Measurements from ENCODE around the gene DNAJB14.

DNA sequence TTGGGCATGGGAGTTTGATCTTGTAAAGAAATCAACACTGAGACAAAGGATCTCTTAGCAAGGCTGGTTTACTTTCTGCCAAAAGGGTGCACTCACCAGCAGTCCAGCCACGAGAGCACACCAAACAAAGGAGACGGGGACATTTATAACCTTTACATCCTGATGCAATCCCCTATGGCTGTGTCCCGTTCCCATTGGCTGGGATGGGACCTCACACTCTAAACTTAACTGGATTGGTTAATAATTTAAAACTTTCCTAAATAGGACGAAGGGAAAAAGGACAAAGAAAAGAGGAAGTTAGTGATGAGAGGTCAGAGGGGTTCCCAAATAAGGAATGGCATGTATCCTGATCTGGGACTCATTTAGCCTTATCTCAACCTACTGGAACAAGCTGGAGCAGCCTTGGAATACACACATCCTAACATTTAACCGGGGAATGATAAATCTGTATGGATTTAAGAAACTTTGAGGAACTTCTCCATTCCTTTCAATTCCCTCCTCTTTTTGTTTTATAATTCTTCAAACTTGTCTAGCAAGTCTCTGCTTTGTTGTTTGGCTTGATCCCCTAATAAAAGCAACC, 18.0 kb downstream of the METAP1 start:
- PRO-cap, result bidirectional peak, plus-strand start at position 362 of the sequence, minus-strand start at position 119 of the sequence
- RAMPAGE, long total RNA, result no peak

- PRO-cap, result no peak
- RAMPAGE, long total RNA, result no peak
Observed at GRCh38 chr4:99142518-99142903, 1.6 kb downstream of the ADH4 start.

- PRO-cap, result no peak
- RAMPAGE, long total RNA, result no peak
Observed at GRCh38 chr4:99307711-99308210, 13.4 kb downstream of the ADH1B start.

- PRO-cap, result no peak
- RAMPAGE, long total RNA, result no peak
Observed at GRCh38 chr4:99349242-99350262, 3.0 kb downstream of the ADH1C start.

DNA sequence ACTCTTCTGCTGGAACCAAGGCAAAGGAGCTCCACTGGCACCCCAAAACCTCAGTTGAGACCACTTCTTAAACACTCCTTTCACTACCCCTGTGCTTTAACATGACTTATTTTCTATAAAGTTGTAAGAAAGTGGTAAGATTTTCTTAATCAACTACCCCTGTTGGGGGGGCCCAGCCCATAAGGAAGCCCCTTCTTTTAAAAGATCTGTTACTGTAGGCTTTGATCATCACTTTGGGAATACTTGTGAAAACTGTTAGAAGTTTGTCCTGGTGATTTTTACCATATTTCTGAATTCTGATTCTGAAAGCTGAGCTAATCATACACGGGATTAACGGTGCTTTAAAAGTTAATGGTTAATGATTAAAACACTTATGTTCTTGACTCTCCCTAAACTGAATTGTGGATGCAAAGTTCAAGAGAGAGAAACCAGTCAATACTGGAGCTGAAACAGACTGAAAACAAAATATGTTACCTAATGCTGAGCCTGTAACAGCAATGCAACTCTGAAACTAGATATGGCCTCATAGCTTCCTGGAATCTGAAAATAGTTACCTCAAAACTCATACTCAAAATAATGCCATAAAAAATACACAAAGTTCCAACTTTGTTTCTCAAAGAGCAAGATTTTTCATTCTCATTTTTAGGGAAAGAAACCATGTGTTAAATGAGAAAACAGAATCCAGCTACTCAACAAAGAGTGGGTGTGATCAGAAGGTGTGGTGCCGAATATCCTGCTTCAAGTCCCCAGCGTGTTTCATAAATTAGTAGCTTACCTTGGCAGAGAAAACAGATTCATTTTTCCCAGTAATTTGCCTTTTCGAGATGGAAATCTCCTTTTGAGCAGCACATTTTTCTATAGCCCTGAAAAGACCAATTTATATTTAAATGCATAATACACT, 31.6 kb downstream of the ADH7 start:
- PRO-cap, result no peak
- RAMPAGE, long total RNA, result no peak

DNA sequence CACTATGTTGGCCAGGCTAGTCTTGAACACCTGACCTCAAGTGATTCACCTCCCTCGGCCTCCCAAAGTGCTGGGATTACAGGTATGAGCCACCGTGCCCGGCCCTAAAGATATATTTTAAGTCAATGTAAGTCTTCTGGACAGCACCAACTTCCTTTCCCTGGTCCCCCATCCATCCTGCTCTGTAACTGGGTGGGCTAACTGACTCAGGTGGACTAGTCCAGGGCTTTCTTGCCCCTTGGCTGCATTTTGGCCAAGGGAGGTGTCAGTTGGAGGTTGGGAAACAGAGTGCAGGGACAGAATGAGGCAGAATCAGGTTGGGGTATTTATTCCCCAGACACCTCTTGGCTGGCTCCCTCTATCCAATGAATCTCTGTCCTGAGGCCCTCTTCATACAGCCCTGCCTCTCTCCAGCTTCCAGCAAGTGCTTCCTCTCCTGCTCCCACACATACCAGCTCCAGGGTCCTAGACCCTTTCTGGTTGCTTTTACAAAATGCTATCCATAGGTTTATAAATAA, 25.6 kb upstream of the ADH7 start:
- PRO-cap, result no peak
- RAMPAGE, long total RNA, result no peak

DNA sequence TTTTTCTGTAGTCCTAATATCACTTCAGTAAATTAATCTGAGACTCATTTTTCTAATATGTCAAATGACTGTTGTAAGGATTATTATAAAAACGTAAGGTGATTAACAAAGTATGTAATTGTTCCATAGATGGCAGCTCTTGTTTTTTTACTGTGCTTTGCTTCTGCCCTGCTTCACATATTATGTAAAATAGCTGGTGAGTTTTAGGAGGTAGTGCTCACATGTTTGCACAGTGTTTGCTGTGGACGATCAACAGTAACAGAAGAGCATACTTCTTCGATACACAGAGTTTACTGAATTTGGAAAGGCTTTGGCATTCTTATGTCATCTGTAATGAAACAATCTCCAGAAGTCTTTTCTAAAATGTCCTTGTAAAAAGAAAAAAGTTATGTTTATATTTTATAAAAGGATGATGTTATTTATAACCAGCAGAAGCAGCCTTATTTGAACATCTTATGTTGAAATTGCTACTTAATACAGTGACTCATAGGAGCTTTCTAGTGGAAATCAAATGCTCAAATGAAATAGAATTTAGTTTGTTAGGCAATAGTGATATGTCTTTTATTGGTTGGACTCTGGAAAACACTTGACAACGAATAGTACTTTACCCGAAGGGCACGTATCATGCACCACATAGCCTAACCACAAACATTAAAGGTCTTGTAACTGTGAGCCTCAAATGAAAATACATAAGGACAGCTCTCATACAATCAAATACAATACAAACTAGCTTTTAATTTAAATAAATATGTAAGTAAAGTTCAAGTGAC, 1.9 kb upstream of the MTTP start:
- PRO-cap, result no peak
- RAMPAGE, long total RNA, result no peak

DNA sequence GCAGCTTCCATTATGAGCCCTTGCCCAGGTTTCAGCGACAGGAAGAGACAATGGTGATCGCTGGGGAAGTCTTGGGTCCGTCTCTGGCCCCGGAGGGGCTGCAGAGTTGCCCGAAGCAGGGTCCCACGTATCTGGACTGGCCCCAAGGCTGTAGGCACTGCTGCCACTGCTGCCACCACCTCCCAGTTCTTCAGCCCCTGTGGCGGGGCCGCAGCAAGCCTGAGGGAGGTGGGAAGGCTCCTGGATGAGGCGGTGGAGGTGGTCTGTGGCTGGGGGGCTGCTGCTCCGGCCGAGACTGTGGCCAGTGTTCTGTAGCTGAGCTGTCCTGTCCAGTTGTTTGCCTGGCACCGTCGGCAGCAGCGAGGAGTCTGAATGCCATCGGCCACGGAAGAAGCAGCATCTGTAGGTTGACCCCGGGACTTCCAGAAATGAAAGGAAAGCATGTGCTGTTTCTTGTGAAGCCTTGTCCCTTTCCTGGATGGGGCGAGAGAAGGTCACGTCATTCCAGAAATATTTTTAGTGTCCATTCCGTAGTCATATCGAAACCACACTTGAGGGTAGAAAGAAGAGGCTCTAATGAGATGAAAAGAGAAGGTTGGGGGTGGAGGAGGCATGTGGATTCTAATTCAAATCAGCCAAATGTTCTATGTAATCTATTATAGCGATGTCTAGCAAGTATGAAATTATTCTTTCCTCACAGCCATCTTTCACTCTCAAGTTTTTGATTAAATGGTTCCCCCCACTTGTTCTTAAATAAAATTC, 3.2 kb downstream of the C4orf54 start:
- PRO-cap, result no peak
- RAMPAGE, long total RNA, result no peak

DNA sequence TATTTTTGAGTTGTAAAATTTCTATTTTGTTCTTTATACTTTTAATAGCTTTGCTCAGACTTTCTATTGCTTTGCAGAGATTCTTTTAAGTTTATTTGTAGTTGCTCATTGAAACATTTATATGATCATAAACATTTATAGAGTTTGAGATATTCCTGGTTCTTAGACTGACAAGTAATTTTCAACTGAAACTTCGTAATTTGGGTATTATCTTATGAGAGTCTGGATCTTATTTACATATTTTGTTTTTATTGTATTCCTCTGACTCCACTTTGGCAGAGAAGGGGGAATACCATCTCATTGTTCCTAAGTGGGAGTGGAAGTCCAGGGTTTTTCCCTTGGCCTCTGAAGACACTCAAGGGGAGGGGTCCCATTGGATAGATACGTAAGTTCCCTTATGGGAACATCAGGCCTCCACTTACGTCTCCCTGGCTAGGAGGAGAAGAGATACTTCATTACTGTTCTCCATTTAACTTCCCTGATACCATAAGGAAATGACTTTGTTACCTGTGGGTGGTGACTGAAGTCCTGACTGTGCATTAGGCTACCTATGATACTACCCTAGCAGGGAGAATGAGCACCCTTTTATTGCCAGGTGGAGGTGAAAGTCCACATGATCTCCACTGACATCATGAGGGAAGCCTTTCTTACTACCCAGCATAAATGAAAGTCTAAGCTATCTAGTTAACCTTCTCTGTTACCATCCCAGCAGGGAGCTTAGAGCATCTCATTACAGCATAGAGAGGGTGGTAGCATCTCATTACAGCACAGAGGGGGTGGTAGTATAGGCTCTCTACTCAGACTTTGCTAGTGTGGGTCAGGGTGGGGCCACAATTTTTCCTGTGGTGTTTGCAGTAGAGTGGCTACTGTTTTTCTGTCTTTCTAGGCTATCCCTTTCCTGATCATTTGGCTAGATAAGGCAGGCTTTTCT, 24.3 kb upstream of the LAMTOR3 start:
- PRO-cap, result no peak
- RAMPAGE, long total RNA, result no peak

DNA sequence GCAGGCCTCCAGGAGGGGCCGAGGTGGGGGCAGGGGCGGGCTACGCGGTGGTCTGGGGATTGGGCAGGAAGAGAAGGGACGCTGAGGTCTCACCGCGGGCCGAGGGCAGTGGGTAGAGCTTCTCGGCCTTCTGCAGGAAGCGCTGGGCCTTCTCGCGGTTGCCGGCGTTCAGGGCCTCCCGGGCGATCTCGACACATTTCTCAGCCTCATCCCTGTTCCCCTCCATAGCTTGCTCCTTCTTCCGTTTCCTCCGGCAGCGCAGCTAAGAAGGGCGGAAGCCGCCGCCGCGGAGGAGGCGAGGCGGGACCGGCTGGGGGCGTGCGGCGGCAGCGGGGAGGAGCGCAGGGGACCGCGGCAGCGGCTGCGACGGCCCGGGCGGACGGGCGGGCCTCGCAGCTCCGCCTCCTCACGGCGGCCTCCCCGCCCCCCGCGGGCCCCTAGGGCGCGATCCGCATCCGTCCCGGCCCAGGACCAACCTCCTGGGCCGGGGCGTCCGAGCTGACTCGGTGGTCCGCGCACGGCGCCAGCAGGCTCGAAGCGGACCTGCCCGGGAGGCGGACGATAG, at the start of gene DNAJB14:
Gene DNAJB14 (minus strand): TSS at position 273 of the 565 bp plus-strand sequence.
- PRO-cap, result bidirectional peak, plus-strand start at position 501 of the sequence, minus-strand start at position 240 of the sequence
- RAMPAGE, long total RNA, result no peak

- PRO-cap, result unidirectional peak, minus-strand start at chr4:100022329
- RAMPAGE, long total RNA, result no peak
Observed at GRCh38 chr4:100022077-100022416, 72.0 kb upstream of the H2AZ1 start.

- PRO-cap, result unidirectional peak, plus-strand start at chr4:101279724
- RAMPAGE, long total RNA, result no peak
Observed at GRCh38 chr4:101279412-101279914, 67.9 kb downstream of the PPP3CA start.

GRCh38 chr4:101348886-101349385, 1.6 kb upstream of the PPP3CA start:
- PRO-cap, result bidirectional peak, plus-strand start at chr4:101349026, minus-strand start at chr4:101348803
- RAMPAGE, long total RNA, result no peak

GRCh38 chr4:102496659-102497032, 4.5 kb upstream of the NFKB1 start:
- PRO-cap, result no peak
- RAMPAGE, long total RNA, result no peak

- PRO-cap, result no peak
- RAMPAGE, long total RNA, result no peak
Observed at GRCh38 chr4:102541303-102541827, 40.2 kb downstream of the NFKB1 start.

- PRO-cap, result no peak
- RAMPAGE, long total RNA, result no peak
Observed at GRCh38 chr4:102566771-102567246, 65.7 kb downstream of the NFKB1 start.

GRCh38 chr4:102585513-102586476, 84.6 kb downstream of the NFKB1 start:
- PRO-cap, result no peak
- RAMPAGE, long total RNA, result no peak

- PRO-cap, result unidirectional peak, minus-strand start at chr4:102791974
- RAMPAGE, long total RNA, result no peak
Observed at GRCh38 chr4:102791084-102792174, 30.7 kb upstream of the MANBA start.

- PRO-cap, result no peak
- RAMPAGE, long total RNA, result no peak
Observed at GRCh38 chr4:102793753-102794449, 33.1 kb upstream of the MANBA start.

- PRO-cap, result no peak
- RAMPAGE, long total RNA, result no peak
Observed at GRCh38 chr4:102794450-102794941, 32.9 kb downstream of the UBE2D3 start.

Data from GM23338 (cell line).